ENCODE measurements around a stretch of chr18.

GRCh38 chr18:55866907-55867430 lies 279.0 kb upstream of the TCF4 start:
- PRO-cap, result no peak

GRCh38 chr18:56575032-56575482 lies 63.3 kb downstream of the TXNL1 start:
- PRO-cap, result no peak

DNA sequence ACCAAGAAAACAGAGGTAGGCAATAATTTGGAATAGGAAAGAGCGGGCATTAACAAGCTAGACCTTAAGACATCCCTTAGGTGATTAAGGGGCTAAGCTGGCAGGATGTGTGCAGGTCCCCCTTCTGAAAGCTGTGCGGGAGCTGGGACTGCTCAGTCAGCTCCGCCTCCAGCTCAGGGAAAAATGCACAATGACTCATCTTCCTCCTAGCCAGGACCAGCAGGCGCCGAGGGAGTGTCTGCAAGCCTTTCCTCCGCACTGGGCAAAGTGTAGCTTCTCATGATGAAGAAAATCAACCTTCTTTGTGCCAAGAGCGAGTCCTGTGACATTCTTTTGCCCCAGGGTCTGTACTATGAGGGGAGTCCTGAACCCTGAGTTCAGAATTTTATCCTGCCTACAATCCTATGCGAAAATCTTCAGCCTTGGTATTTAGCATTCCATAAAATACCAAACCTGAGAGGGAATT lies 63.4 kb downstream of the BOD1L2 start:
- PRO-cap, result no peak

- PRO-cap, result unidirectional peak, minus-strand start at chr18:57819608; bidirectional peak, plus-strand start at chr18:57820226, minus-strand start at chr18:57820134
These were observed 16.6 kb upstream of the ATP8B1 start for GRCh38 chr18:57819423-57820480.

DNA sequence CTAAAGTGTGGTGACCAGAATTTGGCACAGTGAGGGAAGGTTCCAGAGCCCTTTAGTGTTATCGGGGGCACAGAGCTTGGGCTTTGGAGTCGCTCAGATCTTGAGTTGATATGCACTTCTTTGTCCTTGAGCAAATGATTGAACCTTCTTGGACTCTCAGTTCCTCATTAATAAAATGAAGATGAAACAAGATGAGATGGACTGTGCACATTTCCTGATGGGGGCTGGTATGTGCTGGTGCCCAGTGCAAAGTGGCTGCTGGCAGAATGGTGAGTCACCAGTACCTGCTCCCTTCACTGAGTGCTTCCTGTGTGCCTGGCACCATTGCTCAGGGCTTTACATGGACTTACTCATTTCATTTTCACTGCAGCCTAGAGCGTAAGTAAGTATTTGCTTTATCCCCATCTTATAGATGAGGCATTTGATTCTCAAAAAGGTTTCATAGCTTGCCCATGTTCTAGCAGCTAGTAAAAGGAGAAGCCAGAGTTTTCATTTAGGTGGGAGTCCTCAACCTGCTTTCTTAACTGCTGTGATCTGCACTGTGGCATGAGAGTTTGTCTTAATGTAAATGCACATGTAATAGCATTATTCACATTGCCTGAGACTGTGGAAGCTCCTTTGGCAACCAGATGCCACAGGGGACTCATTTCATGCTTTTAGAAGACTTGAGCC lies 47.4 kb downstream of the NEDD4L start:
- PRO-cap, result no peak

DNA sequence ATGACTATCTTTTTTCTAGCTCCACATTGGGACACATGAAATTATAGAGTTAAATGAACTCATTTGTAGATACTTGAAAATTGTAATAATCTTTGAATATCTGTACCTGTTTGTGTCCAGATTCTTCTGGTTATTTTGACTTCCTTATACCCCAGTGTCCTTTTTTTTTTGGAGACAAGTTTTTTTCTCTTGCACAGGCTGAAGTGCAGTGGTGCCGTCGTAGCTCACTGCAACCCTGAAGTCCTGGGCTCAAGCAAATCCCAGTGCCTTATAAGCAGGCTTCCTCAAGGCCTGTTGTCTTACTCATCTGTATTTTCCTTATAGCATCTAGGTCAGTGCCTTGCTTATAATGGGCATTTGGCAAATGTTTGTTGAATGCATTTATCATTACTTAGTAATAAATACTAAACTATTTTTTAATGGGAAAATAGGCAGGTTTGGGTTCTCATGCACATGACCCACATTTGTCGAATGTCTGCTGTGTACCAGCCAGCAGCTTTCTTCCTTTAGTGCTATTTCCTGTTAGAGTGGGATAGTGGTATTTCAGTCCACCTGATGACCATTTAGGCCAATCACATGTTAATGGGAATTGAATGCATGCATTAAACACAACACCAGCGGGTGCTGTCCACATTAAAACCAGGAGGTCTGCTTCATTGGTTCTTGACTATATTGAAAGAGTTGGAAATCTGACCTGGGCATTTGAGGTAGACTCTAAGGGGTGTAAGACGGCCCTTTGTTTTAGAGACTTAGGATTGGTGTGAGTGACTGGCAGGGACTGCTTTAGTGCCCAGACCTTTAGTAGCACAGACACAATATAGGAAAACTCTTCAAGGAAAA lies 55.2 kb downstream of the NEDD4L start:
- PRO-cap, result no peak

- PRO-cap, result no peak
These were observed 56.4 kb downstream of the NEDD4L start for GRCh38 chr18:58100464-58100838.

GRCh38 chr18:58254799-58255730 lies 211.0 kb downstream of the NEDD4L start:
- PRO-cap, result no peak

GRCh38 chr18:58388308-58389365 lies 240.3 kb downstream of the ALPK2 start:
- PRO-cap, result no peak

GRCh38 chr18:58409786-58410131 lies 219.1 kb downstream of the ALPK2 start:
- PRO-cap, result no peak

- PRO-cap, result no peak
These were observed 189.9 kb downstream of the ALPK2 start for GRCh38 chr18:58438956-58439502.

GRCh38 chr18:58674287-58674877 lies 3.1 kb downstream of the MALT1 start:
- PRO-cap, result no peak

GRCh38 chr18:58754603-58755082 lies 83.4 kb downstream of the MALT1 start:
- PRO-cap, result no peak

GRCh38 chr18:58781349-58781919 lies 83.2 kb upstream of the ZNF532 start:
- PRO-cap, result no peak

DNA sequence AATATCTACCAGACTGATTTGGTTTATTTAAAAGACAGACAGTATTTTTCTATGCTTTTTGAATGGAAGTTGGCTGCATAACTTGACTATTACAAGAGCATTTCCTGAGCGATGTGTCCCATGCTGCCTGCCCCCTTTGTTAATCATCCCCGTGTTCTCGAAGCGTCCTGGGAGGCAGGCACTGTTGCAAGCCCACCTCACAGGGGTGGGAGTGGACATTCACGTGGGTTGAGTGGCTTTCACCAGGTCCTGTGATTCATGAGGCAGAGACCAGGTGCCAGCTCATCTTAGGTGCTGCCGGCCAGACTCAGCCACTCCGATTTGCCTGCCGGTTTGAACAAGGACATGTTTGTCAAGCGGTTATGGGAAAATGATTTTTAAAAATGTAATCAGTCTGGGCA lies 112.5 kb downstream of the ZNF532 start:
- PRO-cap, result no peak

GRCh38 chr18:59352655-59353046 lies 6.4 kb downstream of the LMAN1 start:
- PRO-cap, result no peak

GRCh38 chr18:59514236-59514914 lies 155.3 kb upstream of the LMAN1 start:
- PRO-cap, result no peak

DNA sequence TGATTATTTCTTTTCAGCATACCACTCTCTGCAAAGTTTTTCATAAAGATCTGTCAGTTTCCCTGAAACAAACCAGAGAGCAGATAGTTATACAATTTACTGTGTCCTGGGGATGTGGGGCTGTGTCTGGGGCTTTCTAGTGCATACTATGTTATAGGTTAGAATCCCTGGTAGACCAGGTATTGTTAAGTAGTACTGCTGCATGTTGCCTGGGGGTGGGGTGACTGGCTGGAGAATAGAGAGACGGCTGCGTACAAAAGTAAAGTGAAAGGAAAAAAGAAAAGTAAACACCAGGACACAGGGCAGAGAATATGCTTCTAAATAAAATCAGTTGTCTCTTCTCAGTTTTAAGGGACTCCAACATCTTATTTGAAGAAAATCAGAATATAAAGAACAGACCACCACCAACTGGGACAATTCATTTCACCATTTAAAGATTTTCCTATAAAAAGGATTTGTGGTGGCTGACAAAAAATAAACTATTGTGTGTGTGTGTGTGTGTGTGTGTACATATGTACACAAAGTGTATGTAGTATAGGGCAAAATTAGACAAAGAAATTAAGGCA lies 3.5 kb upstream of the CCBE1 start:
- PRO-cap, result no peak

- PRO-cap, result no peak
These were observed 64.1 kb upstream of the CCBE1 start for GRCh38 chr18:59761247-59761731.

GRCh38 chr18:59769074-59769426 lies 71.8 kb upstream of the CCBE1 start:
- PRO-cap, result no peak